ENCODE measurements around the gene ARRDC4.

DNA sequence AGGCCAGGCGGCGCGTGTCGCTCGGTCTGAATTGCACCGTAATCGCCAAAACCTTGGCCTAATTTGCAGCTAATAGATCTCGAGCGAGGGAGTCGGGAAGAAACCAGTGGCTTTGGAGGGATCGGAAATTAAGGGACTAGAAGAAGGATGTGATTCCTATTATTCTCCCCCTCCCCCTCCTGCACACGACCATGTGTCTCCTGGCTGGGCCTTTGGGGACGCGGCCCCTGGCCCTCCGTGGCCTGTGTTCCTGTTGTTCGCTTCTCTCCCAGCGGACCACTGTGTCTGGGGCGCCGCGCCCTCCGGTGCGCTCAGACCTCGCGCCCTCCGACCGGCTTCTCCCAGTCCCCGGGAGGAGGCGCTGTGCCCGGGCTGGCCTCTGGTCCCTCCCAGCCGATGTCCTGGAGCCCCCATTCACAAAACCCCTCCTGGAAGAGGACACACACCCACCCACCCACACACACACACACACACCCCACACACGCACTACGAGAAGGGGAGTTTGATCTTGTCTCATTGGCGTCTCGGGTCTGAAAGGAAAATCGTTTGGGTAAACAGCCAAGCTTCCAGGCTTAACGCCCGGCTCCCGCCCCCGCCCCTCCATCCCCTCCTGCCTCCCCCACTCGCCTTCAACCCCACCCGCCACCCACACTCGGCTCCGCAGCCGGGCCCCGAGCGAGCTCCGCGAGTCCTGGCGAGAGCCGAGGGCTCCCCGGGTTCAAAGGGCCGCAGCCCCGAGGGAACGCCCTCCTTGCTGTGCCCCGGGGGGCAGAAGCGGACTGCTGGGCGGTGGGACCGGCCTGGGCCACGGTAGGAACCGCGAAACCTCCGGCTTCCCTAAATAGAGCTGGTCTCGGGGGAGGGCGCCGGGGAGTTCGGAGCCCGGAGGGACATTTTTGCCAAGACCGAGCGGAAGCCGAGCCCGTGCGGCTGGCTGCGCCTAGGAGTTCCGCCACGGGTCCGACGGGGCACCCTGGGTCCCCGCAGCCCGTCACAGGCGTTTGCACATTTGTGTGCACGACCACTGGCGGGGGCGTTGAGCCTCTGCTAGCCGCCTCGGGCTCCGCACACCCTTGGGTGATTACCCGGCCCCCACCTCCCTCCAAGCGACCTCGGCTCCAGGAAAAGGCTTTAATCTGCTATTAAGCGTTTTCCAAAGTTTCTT lies 23.6 kb downstream of the NR2F2 start:
- RRBS = 3% methylated on average over 15 of the region's 90 CpGs

- RRBS = no CpG with 5 or more reads among the region's 10 CpGs
Measured at GRCh38 chr15:96362362-96362758, 31.9 kb downstream of the NR2F2 start.

DNA sequence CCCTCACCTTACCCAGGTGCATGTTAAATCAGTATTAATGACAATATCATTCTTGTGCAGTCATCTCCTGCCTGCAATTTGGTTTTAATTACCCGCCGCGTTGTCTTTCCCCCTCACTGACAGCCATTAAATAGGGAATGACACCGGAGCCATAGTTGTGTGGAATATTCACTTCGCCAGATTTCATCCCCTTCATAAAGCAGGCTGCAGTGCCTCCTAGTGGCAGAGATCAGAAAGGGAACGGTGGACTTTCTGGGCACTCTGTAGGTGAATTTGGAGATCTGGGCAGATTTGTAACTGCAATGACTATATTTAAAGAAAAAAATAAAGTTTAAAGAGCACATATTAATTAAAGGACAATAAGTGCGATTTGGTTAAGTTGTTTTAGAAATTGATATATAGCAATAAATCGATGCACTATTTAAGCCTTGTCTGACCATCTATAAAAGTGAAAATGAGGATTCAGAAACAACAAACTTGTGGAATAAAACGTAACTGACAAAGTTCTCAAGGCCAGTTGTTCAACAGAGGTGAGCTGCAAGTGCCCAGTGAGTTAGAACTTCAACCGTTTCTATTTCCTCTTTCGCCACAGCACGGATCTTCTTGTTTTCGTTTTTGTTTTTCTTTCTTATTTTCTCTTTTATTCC lies 725.1 kb upstream of the ARRDC4 start:
- RRBS = no CpG with 5 or more reads among the region's 13 CpGs

DNA sequence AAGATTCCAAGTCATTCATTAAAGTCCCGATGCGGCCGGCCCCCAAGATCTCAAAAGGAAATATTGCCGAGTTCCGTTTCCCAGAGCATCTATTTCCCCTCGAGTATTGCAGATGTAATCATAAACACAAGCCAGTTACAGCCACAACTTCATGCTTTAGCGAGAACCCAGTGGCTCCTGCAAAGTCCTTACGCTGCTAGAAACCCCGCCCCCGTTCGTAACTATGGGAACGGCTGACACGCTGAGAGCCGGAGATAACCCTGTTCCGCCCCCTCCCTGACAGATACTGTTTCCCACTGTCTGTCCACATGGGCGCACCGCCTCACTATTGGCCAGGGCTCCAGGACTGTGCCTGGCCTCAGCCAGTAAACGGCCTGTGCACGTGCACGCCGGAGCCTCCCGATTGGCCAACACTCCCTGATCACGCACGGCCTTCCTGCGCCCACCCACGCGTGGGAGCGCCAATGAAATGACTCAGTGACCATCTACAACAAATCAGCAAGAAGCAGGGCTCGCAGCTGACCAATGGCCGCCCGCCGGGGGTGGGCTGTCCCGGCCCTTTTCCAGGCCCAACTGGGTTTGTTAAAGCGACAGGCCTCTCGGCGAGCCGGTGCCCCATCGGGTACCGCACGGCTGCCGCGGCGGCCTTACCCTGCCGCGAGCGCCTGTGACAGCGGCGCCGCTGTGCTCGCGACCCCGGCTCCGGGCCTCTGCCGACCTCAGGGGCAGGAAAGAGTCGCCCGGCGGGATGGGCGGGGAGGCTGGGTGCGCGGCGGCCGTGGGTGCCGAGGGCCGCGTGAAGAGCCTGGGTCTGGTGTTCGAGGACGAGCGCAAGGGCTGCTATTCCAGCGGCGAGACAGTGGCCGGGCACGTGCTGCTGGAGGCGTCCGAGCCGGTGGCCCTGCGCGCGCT lies at the start of gene ARRDC4:
ARRDC4 (plus strand) TSS at position 590 of the 912 bp plus-strand sequence.
- RRBS = 2% methylated on average over 17 of the region's 78 CpGs

DNA sequence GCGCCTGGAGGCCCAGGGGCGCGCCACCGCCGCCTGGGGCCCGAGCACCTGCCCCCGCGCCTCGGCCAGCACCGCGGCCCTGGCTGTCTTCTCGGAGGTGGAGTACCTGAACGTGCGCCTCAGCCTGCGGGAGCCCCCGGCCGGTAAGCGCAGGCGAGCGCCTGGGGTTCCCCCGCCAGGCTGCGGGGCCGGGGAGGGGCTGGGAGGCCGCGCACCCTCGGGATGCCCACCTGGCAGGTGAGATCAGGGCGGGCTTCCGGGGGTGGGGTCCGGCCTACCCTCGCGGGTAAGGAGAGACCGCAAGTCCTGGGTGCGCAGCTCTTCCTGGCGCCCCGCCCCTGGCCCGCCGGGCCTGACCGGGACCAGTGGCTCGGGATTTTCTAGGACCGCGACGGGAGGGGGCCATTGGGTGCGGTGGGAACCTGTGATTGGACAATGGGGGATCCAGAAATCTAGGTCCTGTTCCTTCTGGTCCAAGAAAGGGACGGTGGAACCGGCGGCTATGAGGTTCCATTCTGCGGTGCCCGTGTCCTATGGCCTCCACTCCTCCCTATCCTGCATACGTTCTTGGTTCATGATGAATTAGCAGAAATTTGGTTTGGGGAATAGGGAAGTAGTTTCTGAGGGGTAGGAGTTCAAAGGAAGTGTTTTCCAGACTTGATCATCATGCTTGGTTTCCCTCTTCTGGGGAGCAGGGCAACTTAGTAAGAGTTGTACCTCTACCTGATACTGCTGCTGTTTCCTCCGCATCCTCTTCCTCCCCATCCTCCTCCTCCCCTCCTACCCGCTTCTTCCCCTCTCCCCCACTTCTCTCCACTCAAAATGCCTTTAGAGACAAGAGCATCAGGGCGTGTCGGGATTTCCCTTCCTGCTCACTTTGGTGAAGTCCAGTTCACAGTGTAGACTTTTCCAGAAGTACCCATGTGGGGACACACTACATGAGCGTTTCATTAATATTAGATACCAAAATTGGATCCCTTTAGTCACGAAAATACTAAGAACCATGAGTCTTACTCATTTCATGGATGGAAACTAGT lies 841 bp downstream of the ARRDC4 start:
- RRBS = 3% methylated on average over 21 of the region's 55 CpGs

DNA sequence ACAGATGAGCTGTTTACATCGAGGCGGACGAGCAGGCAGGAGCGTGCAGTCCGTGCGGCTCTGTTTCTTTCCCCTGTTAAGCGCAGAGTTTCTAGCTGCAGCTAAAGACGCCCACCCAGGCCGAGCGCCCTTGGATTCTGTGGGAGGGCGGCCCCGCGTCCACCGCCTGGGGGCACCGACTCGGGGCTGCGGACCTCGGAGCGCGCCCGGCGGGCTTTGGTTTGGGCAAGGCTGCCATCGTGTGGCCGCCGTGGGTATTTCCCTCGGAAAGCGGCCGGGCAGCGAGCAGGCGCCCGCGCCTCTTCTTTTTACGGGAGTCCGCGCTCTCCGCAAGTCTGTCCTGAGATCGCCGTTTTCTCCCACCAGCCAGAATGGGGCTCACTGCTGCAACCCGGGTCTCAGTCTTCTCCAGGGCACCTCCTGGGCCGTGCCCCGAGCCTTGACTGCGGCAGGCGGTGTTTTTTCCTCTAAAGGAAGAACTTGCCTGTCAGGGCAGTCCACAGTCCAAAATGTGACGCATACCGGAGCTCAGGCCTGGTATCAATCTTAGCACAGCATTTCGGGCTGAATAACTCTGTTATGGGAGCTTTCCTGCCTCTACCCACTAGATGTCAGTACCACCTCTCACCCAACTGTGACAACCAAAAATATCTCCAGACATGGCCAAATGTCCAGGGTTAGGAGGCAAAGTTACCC lies 219.9 kb upstream of the IGF1R start:
- RRBS = 3% methylated on average over 9 of the region's 46 CpGs

DNA sequence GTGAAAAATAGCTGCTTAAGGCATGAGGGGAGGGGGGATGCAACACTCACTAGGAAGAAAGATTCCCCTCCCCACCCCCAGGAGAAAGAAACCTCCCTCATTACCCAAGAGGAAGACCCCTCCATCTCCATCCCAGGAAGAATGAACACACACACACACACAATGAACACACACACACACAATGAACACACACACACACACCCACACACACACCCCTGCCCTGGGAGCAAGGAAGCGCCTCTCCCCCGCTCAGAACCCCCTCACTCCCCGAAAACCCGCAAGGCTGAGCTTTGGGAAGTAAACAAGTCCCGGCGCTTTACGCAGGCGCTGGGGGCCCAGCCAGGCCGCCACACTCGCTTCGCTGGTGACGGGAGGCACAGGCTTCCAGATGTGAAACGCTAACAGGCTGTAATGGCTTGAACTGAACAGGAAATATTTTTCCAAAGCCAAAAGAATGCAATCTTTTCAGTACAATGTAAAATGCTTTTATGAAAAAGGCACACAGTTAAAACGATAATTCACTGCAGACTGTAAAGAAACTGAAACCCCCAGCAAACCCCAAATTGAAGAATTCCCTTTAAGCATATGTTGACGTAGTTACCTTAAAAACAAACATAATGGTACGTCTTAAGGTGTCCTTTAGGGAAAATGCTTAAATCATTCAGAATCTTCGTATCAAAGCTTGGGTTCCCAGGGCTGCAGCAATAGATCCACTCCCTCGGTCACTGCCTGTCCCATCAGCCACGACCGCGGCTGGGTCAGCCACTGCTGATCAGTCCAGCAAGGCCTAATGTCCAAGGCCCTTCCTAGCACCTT lies 122.6 kb upstream of the IGF1R start:
- RRBS = no CpG with 5 or more reads among the region's 21 CpGs

- RRBS = no CpG with 5 or more reads among the region's 28 CpGs
Measured at GRCh38 chr15:98649998-98650229, 1.6 kb downstream of the IGF1R start.

DNA sequence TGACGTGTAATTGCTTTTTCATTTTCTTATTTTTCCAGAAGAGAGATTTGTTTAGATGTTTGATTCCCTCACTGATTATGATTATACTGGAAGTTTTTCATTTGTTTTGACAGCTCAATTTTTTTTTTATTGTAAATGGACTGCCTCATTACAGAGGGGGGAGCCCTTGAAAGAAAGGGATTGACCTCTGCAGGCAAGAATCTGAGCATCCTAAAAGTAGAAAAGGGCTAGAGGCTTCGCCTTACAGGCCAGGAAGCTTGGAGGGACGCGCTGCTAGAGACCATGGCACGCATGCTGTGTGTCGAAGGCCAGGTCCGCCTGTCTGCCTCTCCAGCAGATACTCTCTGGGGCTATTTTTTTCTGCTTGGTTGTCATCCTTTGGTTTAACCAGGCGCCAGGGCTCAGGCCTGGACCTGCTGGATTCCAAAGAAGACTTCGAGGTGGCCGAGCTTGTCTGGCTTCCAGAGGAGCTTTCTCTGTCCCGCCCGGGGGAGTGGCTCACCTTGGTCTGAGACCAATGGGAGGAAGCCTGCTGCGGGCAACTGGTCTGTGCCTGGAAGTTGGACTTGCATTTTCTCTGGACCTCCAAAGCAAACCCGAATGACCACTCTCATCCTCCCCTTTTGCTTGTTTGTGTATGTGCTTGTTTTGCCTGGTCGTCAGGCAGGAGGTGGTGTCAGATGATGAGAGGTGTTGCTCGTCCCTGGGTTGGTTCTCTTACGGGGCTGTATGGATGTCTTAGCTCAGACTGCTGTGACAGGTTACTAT lies 19.1 kb downstream of the IGF1R start:
- RRBS = no CpG with 5 or more reads among the region's 17 CpGs

- RRBS = no CpG with 5 or more reads among the region's 1 CpG
Measured at GRCh38 chr15:98724025-98724288, 75.6 kb downstream of the IGF1R start.

- RRBS = no CpG with 5 or more reads among the region's 9 CpGs
Measured at GRCh38 chr15:98786696-98787389, 138.5 kb downstream of the IGF1R start.

- RRBS = no CpG with 5 or more reads among the region's 3 CpGs
Measured at GRCh38 chr15:98835072-98835700, 172.4 kb downstream of the PGPEP1L start.

- RRBS = no CpG with 5 or more reads among the region's 7 CpGs
Measured at GRCh38 chr15:98843026-98843488, 164.5 kb downstream of the PGPEP1L start.

DNA sequence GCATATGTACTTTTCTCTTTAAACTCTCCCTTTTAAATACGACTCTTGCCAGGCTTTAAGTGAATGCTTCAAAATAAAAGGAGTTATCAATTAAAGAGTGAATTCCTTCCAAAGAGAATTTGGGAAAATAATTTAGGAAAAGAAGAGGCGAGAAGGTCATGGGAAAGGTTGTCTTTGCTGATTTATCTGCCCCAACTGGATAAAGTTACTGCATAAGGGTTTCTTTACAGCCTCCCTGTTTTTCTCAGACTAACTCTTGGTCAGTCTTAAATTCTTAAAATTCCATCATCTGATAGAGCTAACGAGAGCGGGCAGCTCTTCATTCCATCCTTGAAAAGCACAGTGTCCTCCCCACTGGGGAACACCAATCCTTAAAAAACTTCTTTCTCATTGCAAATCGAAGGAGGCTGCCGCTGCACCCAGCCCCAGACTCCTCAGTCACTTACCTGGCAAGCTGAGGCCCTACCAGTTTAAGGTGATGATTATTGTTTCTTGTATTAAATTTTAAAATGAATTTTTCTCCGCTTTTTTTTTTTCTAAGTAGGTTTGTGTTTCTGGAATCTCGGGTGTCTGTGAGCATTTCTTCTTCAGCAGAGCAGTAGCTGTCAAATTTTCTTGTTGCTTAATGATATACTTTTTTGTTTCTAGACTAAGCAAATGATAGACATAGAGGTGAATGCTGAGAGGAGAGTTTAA lies 107.2 kb downstream of the PGPEP1L start:
- RRBS = no CpG with 5 or more reads among the region's 8 CpGs

DNA sequence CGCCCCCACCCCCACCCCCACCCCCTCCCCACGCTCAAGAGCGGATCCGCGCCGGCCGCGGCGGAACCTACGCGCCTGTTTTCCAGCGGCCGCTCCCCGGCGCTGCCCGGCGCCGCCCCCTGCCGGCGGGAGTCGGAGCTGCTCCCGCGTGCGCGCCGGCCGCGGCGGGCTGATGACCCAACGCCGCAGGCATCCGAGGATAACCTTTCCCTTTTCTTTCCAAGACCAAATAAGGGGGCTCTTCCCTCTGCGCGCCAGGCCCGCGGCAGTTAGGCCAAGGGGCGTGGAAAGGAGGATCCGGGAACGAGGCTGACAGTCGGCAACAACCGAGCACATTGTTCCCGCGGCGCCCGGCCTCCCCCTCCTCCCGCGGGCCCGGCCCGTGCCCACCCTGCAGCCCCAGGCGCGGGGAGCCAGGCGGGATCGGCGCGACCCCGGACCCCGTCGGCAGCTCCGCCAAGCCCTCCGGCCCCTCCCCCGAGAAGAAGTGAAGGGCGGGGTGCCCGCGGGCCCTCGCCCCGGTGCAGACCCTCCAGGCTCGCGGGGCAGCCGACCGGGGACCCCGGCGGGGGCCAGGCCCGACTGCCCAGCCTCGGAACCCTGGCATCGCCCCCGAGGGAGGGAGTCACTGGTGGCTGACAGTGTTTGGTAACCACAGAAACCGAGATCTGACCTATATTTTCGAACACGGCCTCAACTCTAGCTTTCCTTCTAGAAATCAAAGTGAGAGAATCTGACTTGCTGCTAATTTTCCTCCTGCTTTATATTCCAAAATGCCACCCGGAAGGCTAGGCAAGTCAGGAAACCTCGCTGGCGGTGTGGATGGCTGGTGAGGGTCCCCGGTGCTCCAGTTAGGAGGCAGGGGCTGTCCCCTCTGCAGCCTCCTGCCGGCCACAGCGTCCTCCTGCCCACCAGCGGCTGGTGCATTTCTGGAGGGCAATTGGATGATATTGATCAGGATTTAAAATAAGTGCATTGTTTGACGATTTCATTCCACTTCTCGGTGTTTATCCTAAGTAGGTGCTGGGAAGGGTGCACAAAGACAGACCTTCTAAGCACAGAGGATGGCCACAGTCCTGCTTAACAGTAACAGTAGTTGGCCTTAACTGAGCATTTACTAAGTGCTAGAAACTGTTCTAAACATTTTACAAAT lies 45.5 kb upstream of the SYNM start:
- RRBS = 4% methylated on average over 38 of the region's 88 CpGs

- RRBS = no CpG with 5 or more reads among the region's 5 CpGs
Measured at GRCh38 chr15:99097954-99098387, 6.9 kb upstream of the SYNM start.

- RRBS = no CpG with 5 or more reads among the region's 9 CpGs
Measured at GRCh38 chr15:99181333-99181947, 67.9 kb downstream of the TTC23 start.

DNA sequence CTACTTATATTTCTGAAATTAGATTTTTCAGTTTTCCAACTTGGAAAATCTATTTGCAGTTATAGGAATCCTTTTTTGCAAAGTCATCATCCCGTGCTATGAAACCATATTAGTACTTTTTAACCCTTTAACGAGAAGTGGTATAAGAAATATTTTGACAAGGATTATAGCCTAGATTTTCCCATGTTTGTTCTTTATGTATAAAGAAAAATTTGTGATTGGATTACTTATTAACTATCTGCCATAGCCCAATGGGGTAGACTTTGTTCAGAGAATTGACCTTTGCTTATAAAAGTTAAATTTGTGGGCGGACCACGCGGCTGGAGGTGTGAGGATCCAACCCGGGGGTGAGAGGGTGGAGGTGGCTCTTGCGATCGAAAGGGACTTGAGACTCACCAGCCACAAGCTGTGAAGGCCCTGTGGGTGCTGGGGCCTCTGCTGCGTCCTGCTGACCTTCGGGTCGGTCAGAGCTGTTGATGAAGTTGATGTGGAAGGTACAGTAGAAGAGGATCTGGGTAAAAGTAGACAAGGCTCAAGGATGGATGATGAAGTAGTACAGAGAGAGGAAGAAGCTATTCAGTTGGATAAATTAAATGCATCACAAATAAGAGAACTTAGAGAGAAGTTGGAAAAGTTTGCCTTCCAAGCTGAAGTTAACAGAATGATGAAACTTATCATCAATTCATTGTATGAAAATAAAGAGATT lies 6.1 kb downstream of the LRRC28 start:
- RRBS = no CpG with 5 or more reads among the region's 11 CpGs

DNA sequence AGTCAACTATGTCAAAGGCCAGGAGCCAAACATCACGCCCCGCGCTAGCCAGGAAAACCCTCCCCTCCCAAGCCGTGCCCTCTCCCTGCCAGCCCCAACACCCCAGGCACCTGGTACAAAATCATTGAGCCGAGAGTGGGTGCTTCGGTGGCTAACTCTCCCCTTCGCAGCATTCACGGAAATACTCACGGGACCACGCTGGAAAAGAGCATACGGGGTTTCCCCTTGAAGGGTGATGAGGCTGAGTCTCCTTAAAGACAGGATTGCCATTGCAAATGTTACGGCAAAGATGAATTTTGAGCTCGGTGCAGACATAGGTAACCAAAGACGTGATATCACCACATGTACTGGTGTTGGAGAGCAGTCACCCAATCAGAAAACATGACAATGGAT lies 123.1 kb upstream of the MEF2A start:
- RRBS = no CpG with 5 or more reads among the region's 14 CpGs